MCF 10A (cell line): ENCODE measurements around a stretch of chr10.

GRCh38 chr10:79145894-79146469, 77.2 kb downstream of the ZMIZ1 start:
- PRO-cap = no peak
- RRBS = no CpG with 5 or more reads among the region's 7 CpGs

GRCh38 chr10:79180490-79181338, 111.9 kb downstream of the ZMIZ1 start:
- PRO-cap = no peak
- RRBS = no CpG with 5 or more reads among the region's 15 CpGs

GRCh38 chr10:79196930-79197872, 128.4 kb downstream of the ZMIZ1 start:
- PRO-cap = no peak
- RRBS = 5% methylated on average over 3 of the region's 10 CpGs

DNA sequence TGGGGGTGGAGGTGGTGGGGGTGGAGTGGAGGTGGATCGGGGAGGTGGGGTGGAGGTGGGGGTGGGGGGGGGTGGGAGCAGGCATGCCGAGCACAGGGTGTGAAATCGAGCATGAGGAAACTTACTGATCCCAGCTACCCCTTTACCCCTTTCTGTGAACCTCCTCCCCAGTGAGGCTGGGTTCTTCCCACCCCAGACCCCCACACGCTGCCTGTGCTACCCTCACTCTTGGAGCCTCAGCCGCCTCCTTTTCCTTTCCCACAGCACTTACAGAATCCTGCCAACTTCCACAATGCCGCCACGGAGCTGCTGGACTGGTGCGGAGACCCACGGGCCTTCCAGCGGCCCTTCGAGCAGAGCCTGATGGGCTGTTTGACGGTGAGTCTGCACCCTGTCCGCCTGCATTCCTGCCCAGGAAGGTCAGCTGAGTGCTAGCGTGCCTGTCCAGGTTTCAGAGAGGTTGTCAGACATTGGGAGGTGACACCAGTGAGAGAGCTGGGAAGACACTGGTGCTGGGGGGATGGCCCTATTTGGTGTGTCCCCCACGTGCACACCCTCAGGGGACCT, 139.1 kb upstream of the PPIF start:
- PRO-cap = no peak
- RRBS = no CpG with 5 or more reads among the region's 15 CpGs

DNA sequence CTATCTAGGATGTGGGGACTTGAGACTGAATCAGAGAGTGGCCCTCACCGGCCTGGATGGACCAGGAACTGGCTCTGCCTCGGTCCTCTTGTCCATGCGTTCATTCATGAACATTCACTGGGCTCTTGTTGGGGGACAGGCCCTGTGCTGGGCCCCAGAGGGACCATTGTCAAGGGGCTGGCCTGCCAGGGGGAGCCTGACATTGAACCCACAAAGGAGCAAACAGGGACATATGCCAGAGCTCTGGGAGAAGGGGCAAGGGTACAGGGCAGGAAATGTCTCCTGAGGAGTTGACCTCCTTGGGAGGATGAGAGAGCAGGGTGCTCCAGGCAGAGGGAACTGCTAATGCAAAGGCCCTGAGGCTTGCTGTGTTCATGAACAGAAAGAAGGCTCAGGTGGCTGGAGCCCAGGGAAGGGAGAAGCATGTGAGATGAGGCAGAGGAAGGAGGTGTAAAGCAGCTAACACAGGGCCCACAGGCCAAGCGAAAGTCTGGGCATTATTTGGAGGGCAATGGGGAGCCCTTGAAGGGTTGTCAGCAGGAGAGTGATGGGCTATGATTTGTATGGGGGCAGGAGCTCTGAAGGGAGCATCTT, 136.9 kb upstream of the PPIF start:
- PRO-cap = no peak
- RRBS = no CpG with 5 or more reads among the region's 4 CpGs

DNA sequence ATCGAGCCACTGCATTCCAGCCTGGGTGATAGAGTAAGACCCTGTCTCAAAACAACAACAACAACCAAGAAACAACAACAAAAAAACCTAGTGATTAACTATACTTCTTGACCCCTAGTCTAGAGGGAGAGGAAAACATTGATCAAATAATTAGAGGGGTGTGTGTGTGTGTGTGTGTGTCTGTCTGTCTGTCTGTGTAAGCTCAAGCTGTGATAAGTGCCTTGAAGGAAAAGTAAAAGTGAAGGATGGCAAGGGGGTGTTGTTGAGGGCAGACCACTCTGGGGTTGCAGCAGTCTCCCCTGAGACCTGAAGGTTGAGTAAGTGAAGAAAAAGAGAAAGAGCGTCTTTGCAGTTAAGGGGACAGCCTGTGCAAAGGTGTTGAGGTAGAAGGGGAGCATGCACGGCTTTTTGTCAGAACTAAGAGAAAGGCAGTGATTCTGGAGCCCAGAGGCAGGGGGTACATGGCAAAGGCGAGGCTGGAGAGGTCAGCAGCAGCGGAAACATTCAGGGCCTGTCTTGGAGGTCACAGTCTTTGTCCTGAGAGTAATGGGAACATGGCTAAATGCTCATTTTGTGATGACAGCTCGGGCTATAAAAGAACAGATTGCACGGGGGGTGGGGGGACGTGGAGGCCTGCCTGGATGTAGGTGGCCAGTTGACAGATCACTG, 128.7 kb upstream of the PPIF start:
- PRO-cap = no peak
- RRBS = no CpG with 5 or more reads among the region's 8 CpGs

GRCh38 chr10:79221019-79221580, 126.2 kb upstream of the PPIF start:
- PRO-cap = no peak
- RRBS = no CpG with 5 or more reads among the region's 26 CpGs

- PRO-cap = no peak
- RRBS = no CpG with 5 or more reads among the region's 8 CpGs
These were observed 120.9 kb upstream of the PPIF start for GRCh38 chr10:79226058-79227023.

GRCh38 chr10:79229435-79229865, 117.8 kb upstream of the PPIF start:
- PRO-cap = no peak
- RRBS = no CpG with 5 or more reads among the region's 5 CpGs

GRCh38 chr10:79248444-79248816, 98.8 kb upstream of the PPIF start:
- PRO-cap = no peak
- RRBS = no CpG with 5 or more reads among the region's 9 CpGs

- PRO-cap = no peak
- RRBS = no CpG with 5 or more reads among the region's 16 CpGs
These were observed 76.4 kb upstream of the PPIF start for GRCh38 chr10:79270593-79271624.

- PRO-cap = no peak
- RRBS = no CpG with 5 or more reads among the region's 37 CpGs
These were observed 72.8 kb upstream of the PPIF start for GRCh38 chr10:79274069-79275365.

GRCh38 chr10:79286117-79287059, 60.9 kb upstream of the PPIF start:
- PRO-cap = no peak
- RRBS = no CpG with 5 or more reads among the region's 27 CpGs

GRCh38 chr10:79295198-79295998, 51.9 kb upstream of the PPIF start:
- PRO-cap = no peak
- RRBS = no CpG with 5 or more reads among the region's 9 CpGs

DNA sequence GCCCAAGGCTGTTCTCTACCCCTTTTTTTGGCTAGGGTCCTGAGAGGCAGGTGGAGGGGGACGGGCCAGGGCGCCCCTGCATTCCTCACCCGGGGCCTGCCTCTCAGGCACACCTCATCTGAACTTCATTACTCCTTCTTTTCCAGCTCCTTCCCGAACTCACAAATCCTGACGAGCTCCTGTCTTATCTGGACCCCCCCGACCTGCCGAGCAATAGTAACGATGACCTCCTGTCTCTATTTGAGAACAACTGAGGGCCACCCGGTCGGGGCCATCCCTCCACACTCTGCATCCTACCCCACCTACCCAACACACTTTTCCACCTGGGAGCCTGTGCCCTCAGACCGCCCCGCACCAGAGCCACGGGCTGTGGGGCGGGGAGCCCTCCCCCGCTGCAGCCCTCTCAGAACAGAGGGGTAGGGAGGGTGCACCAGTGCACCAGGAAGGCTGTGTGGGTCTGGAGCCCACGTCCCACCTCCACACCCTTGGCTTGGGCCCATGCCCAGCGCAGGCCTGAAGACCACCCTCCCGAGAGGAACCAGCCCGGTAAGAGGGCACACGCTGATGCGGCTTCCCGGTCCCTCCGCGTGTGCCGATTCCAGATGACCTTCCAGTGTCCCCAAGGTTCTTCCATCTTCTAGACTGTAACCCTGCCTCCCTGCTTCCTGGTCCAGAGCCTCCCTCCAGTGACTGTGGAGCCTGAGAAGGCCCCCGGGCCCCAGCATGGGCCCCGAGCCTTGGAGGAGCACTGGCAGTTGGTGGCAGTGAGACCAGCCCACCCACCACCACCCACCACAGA, 34.6 kb upstream of the PPIF start:
- PRO-cap = no peak
- RRBS = no CpG with 5 or more reads among the region's 27 CpGs

DNA sequence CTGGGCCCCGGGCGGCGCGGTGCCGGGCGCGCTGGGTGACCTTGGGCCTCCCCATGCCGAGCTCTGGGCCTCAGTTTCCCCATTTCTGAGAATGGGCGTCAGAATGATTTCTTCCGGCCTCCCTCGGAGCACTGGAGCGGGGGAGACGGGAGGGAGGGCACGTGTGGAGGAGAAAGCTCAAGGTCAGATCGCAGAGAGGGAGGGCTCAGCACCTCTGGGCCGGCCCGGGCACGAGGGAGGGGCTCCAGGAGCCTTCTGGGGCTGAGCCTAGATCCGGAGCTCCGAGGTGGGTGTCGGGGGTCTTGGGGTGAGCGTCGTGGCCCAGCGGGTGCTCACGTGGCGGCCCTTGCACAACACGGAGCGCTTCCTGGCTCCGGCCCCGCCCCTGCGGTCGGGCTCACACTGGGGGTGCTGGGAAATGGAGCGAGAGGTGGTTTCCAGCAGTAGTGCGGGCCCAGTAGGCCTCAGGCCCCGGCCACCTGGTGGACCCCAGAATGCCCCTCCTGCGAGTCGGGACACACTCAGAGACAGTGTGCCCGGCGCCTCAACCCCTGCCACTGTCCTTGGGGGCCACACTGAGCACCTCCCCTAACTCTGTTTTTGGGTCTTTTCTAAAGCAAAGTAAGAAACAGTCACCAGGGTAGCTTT, 653 bp downstream of the PPIF start:
- PRO-cap = bidirectional peak, plus-strand start at position 400 of the sequence, minus-strand start at position 330 of the sequence
- RRBS = under 1% methylated on average over 23 of the region's 39 CpGs

DNA sequence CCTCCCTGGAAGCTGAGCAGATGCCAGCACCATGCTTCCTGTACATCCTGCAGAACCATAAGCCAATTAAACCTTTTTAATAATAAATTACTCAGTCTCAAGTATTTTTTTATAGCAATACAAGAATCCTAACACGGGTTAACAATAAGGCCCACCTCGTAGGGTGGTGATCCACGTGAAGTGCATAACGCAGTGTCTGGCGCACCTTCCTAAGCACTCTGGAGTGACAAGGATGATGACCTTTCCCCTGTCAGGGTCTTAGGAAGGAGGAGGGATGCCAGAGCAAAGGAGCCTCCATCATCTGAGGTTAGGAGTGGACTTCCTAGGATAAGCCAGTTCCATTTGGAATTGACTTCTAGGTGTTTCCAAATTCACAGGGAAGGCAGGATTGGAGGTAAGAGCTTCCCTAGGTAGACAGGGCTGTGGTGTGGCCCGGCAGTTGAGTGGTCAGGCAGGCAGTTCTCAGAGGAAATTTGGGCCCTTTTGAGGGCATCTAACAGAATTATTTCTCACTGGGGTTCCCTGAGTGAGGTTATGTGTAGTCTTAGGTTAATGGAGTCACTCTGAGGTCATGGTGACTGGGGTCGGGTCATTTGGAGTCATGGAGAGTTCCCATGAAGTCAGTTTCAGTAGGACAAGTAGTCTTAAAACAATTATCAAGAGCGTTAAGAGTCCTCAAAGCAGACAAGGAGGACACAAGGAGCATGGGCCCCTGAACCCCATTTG, 8.1 kb downstream of the PPIF start:
- PRO-cap = no peak
- RRBS = no CpG with 5 or more reads among the region's 8 CpGs

DNA sequence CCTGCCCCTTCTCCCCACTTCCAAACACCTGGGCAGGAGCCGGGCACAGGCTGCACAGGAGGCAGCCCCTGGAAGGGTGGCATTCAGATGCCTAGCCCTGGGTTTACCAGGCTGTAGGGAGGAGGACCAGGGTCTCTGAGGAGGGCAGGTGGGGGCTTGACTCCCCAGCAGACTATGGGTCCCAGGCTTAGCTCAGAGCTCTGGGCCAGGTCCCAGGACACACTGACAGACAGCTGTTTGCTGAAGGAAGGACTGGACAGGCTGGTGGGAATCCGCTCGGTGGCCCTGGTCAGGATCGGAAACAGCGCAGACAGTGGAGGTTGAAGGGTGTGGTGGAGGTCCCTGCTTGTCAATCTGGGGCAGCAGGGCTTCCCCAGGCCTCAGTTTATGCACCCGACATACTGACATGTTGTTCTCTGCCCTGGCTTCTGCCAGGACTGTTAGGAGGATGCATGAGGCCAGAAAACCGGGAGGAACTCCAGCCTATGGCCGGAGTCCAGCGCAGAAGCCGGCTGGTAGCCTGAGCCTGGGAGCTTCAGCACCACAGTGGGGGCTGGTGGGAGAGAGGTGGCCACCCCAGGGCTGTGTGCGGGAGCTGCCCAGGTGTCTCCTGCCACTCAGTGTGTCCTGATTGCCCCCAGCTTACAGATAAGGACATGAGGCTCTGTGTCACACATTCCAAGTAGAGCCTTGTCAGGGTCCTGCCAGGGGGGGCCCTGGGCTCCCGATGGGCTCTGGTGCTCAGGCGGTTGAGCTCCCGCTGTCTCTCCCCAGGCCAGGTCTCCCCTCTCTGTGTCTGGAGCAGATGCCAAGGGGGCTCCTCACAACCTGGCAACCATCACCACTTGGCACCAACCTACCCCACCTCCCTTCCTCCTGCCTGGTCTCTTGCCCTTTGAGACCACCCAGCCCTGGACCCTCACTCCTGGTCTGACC, 32.2 kb downstream of the PPIF start:
- PRO-cap = no peak
- RRBS = no CpG with 5 or more reads among the region's 14 CpGs

GRCh38 chr10:79381622-79382308, 34.5 kb downstream of the PPIF start:
- PRO-cap = no peak
- RRBS = no CpG with 5 or more reads among the region's 15 CpGs

DNA sequence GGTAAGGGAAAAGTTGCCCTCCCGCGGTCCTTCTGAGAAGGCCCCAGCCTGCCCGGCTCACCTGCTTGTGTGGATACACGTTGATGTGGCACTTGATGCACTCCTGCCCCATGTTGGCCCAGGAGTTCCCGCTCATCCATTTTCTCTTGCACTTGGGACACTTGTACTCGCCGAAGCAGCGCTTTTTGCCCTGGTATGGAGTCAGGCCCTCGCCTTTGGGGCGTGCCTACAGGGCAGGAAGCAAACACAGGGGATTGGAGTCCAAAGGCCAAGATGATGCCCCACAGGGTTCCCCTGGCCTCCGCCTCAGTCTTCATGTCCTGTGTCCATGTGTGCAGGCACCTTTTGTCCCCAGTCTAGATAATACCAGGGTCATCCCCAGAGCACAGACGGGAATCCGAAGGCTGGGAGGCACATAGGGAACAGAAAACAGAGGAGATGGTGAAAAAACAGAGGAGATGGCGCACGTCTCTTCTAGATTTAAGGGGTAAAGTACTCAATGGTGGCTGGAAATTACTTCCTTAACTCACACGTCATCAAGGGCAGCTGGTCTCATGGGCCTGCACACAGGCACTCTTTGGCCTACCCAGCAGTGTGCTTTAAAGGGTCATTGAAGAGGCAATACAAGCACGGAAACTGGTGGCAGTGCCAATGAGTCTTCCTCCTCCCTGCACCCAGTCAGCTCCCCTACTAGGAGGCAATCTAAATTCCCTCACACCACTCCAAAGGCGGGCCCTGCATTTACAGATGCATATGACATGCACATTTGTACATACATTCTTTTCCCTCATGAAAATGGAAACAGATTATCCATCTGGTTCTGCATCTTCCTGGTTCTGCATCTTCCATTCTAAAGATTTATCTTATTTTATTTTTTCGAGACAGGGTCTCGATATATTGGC, 47.2 kb downstream of the PPIF start:
- PRO-cap = no peak
- RRBS = 95% methylated on average over 3 of the region's 20 CpGs